ENCODE data around the genes FLVCR2 and IFT43.

GRCh38 chr14:75251949-75252863 is 26.4 kb upstream of the FOS start:
- RRBS, result no CpG with 5 or more reads among the region's 15 CpGs

- RRBS, result no CpG with 5 or more reads among the region's 6 CpGs
Observed at GRCh38 chr14:75299128-75299377, 20.4 kb downstream of the FOS start.

- RRBS, result 94% methylated on average over 3 of the region's 16 CpGs
Observed at GRCh38 chr14:75437717-75438490, 10.1 kb downstream of the JDP2 start.

- RRBS, result no CpG with 5 or more reads among the region's 2 CpGs
Observed at GRCh38 chr14:75449670-75449964, 21.8 kb downstream of the JDP2 start.

- RRBS, result no CpG with 5 or more reads among the region's 8 CpGs
Observed at GRCh38 chr14:75450289-75450960, 22.6 kb downstream of the JDP2 start.

DNA sequence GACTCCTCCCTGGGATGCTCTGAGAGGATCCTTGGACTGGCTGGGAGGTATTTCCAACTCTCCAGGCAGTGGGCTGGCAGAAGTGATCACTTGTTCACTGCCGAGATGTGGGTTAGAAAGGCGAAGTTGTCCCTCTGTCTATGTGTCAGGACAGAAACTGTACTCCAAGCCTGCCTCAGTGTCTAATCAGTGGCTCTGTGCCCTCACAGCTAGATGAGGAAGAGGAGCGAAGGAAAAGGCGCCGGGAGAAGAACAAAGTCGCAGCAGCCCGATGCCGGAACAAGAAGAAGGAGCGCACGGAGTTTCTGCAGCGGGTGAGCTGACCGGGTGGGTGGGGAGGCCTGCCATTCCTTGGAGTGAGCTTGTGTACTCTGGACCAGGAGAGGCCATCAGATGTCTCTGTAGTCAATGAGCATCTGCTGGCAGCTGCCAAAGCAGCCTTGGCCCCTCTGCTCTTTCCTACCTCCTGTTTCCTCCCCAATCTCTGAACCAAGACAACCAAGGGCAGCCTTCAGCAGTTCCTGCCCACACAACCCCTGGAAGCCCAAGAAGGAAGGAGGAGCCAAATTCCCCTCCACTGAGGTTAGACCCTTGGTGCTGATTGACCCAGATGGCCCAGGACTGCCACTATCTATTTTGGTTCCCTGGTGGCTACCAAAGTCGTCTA is 33.5 kb downstream of the JDP2 start:
- RRBS, result 100% methylated on average over 3 of the region's 13 CpGs

- RRBS, result no CpG with 5 or more reads among the region's 12 CpGs
Observed at GRCh38 chr14:75469987-75470262, 42.1 kb downstream of the JDP2 start.

DNA sequence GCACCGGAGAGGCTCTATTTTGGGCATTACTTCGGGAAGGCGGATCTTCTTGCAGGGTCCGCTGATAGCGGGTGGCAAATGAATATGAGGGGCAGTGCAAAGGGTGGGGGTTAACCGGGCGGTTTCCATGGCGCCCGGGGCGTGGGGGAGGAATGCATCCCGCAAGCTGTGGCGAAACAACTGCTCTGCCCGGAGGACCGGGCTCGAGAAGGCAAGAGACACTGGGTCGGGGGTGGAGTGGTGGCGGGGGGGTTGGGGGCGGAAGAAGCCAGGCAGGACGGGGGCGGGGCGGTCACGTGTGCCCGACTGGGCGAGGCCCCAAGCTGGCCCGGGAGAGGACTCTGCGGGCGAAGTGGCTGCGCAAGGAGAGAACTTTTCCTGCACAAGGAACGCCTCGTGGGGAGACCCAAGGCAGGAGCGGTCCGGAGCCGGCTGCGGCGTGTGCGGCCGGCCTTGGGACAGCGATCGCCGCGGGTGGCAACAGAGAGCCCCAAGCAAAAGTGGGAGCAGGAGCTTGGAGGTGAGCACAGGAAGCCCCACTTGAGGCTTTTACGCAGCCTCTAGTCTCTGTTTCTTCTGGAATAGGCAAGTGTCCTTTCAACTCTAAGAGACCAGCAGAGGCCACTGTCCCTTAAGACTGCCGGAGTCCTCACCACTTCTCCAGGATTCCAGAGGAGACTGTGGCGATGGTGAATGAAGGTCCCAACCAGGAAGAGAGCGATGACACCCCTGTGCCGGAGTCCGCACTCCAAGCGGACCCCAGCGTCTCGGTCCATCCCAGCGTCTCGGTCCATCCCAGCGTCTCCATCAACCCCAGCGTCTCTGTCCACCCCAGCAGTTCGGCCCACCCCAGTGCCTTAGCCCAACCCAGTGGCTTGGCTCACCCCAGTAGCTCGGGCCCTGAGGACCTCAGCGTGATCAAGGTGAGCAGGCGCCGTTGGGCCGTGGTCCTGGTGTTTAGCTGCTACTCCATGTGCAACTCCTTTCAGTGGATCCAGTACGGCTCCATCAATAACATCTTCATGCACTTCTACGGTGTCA is at the start of gene FLVCR2:
Gene FLVCR2 (plus strand): TSS at position 334 of the 1,041 bp plus-strand sequence.
- RRBS, result 3% methylated on average over 17 of the region's 62 CpGs

DNA sequence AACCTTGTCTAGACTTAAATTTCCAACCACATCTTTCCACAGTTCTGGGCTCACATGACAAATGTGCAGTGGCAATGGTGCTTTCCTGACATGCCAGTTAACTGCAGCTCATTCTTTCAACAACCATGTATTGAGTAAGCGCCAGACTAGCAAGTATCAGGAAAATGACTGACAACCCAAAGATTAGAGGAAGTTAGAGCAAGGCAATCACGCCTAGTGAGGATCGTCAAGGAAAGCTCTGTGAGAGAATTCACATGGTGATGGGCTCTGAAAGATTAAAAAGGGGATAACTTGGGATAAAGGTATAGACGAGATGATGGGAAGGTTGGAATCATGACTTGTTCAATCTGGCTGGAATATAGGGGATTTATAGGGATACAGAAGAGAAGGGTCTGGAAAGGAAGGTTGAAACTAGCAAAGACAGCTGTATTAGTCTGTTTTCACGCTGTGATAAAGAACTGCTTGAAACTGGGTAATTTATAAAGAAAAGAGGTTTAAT is 35.9 kb downstream of the FLVCR2 start:
- RRBS, result no CpG with 5 or more reads among the region's 5 CpGs

DNA sequence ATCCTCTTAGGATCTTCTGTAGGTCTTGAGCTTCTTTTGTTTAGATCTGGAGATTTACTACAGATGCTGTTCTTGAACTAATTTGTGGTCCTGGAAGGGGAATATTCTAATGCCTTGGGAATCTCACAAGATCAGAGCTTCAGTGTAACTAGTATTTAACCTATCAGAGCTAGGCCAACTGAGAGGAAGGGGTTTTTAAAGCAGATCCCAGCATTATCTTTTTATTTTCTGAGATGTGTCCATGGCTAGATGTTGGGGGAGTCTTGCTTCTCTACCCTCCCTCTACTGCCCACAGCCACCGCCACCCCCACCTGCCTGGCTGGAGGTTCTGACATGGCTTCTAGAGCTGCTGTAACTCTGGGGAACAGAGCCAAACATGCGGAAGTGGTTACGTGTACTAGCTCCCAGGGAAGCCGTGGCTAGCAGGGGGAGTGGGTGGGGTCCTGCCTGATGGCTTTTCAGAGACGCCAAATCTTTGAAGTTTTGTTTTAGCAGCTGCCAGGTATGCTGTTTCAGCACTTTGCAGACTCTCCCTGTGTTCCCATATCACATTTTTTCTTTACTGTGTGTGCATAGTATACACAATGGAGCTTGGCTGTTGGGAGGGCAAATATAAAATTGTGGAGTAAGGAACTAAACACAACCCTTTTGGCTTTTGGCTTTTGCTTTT is 150.4 kb downstream of the TGFB3 start:
- RRBS, result no CpG with 5 or more reads among the region's 5 CpGs

- RRBS, result 4% methylated on average over 9 of the region's 60 CpGs
Observed at GRCh38 chr14:75985594-75986855, at the start of gene IFT43. TSS of gene IFT43 (plus strand) at chr14:75985763.

- RRBS, result no CpG with 5 or more reads among the region's 9 CpGs
Observed at GRCh38 chr14:76012218-76013018, 26.9 kb downstream of the IFT43 start.

DNA sequence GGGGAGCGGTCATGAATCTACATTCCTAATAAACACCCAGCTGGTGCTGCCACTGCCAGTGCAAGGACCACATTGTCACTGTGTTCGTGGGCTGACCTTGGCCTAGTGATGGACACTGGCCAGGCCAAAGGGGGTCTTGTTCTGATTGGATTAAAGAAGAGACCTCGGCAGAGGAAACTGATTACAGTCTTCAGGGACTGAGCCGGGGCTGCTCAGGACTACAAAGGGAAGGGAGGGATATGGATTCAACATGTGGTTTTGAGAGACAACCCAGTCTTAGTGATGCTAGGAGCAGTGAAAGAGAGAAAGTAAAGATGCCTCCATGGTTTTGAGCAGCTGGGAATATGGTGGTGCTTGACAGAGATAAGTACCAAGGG is 55.0 kb upstream of the GPATCH2L start:
- RRBS, result no CpG with 5 or more reads among the region's 4 CpGs

- RRBS, result no CpG with 5 or more reads among the region's 3 CpGs
Observed at GRCh38 chr14:76163527-76163914, 11.8 kb downstream of the GPATCH2L start.

GRCh38 chr14:76173779-76174751 is 22.3 kb downstream of the GPATCH2L start:
- RRBS, result no CpG with 5 or more reads among the region's 6 CpGs

GRCh38 chr14:76329528-76330164 is 46.3 kb upstream of the ESRRB start:
- RRBS, result 7% methylated on average over 7 of the region's 27 CpGs

GRCh38 chr14:76772236-76772703 is 11.0 kb downstream of the VASH1 start:
- RRBS, result no CpG with 5 or more reads among the region's 3 CpGs

- RRBS, result no CpG with 5 or more reads among the region's 8 CpGs
Observed at GRCh38 chr14:76773501-76774133, 12.3 kb downstream of the VASH1 start.

DNA sequence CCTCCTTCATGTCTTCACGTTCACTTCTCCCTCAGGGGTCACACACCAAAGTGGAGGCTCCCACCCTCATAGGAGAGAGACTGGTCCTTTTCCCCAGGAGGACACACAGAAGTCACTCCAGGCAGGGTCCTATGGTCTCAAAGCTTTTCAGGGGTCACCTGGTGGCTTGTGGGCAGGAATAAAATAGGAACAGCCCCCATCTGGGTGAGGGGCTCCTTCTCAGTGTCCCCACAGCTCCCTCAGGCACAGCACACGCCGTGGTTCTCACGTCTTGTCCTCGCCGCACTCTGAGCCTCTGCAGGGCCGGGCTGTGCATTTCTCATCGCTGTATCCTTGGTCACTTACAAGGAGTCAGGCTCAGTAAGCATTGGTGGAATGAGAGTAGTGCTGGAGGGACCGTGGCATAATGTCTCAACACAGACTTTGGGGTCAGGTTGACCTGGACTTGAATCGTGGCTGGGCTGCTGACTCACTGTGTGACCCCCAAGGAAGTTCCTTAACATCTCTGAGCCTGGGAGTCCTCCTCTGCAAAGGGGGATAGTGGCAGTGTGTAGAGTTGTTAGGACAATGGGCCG is 13.2 kb downstream of the VASH1 start:
- RRBS, result no CpG with 5 or more reads among the region's 11 CpGs

DNA sequence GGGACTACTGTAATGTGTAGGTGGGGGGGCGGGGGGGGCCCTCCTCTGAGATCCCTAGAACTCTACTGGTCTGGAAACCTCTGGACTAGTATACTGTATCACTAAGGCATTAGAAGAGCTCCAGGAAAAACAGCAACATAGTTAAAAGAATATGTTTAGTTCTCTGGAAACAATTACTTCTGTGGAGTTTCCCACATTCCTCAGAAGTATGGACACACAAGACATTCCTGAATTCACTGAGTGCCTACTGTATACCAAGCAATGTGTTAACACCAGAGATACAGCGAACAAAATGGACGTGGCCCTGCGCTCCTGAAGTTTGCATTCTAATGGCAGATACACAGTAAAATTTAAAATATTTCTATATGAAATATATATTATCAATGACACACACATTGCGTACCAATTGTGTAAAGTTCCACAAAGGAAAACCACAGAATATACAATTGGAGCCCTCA is 1.2 kb downstream of the ANGEL1 start:
- RRBS, result no CpG with 5 or more reads among the region's 5 CpGs